ENCODE results near the genes AQP4 and CCDC178.

GRCh38 chr18:26865289-26866023 is at the start of gene AQP4:
TSS of gene AQP4 (minus strand) at chr18:26865707.
- RRBS = no CpG with 5 or more reads among the region's 8 CpGs

DNA sequence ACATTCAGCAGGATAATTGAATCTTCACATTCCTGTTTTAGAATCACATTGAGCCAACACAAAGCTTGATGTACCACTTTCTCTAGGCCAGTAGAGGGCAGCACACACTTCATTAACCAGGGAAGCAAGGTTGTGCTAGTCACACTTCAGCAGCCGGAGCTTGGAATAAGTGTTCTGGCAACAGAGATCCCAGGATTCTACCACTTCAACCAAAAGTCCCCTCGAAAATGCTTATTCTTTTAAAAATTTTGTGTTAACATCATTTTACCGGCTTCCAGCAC is 420.2 kb upstream of the CHST9 start:
- RRBS = 3% methylated on average over 2 of the region's 3 CpGs

GRCh38 chr18:29660732-29661123 is 1381.8 kb downstream of the DSC3 start:
- RRBS = no CpG with 5 or more reads among the region's 2 CpGs

- RRBS = no CpG with 5 or more reads among the region's 5 CpGs
Measured at GRCh38 chr18:30992148-30992804, 50.3 kb downstream of the DSC3 start.

GRCh38 chr18:31255731-31256281 is 62.2 kb upstream of the DSG1 start:
- RRBS = no CpG with 5 or more reads among the region's 2 CpGs

DNA sequence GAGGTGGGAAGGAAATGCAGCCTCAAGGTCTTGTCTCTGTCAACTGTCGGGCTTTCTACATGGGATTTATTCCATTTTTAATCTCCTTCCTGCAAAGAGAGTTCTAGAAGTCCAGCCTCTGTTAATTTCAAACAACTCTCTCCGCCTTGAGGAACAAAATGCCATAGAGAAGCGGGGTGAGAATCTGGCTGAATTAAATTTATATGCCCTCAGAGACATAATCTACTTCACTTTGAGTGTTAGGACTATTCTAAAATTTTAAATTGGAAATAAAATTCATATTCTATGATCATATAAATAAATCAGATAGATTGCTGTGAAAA is 360 bp downstream of the DSG4 start:
- RRBS = no CpG with 5 or more reads among the region's 3 CpGs

- RRBS = no CpG with 5 or more reads among the region's 5 CpGs
Measured at GRCh38 chr18:31520596-31521336, 22.8 kb downstream of the DSG2 start.

GRCh38 chr18:31680919-31681242 is 3.5 kb downstream of the B4GALT6 start:
- RRBS = no CpG with 5 or more reads among the region's 2 CpGs

DNA sequence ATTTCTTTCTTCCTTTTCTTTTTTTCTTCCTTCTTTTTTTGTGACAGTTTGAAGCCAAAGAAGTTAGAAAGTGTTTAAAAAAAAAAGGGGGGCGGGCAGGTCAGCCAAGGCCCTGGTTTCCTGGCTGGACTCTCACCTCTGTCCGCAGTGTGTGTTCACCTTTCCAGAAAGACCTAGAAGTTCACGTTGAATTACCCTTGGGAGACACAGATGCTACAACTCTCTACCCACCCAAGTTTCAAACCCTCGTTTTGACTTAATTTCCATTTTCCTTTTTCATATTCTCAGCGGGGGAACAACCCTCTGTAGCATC is 19.9 kb downstream of the MEP1B start:
- RRBS = no CpG with 5 or more reads among the region's 5 CpGs

DNA sequence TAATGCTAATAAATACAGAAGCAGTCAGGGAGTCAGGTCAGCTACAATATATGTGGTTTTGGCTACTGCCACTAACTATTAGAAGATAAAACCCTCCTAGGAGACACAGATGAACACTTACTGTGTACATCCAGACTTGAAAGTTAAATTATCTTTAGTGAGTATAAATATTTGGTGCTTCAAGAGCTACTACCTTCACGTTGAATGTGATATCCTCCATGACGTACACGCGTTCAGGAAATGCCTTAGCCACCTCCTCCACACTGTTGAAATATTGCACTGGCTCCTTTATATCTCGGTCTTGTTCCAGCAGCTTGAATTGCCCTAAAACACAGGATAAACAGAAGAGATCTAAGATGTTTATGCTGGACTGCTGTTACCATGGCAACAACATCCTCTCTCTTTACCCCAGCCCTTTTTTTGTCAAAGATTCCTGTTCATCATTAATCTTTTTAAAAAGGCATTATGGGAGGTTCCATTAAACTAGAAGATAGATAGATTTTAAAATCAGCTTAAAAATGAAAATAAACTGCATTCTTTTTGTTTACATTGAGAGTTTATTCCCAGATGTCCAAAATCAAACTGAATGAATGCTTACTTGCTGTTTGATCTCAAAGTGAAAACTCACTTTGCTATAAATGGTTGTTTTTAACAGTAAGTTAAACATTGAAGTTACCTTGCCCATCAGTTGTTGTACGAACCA is 120.3 kb downstream of the MEP1B start:
- RRBS = no CpG with 5 or more reads among the region's 6 CpGs

DNA sequence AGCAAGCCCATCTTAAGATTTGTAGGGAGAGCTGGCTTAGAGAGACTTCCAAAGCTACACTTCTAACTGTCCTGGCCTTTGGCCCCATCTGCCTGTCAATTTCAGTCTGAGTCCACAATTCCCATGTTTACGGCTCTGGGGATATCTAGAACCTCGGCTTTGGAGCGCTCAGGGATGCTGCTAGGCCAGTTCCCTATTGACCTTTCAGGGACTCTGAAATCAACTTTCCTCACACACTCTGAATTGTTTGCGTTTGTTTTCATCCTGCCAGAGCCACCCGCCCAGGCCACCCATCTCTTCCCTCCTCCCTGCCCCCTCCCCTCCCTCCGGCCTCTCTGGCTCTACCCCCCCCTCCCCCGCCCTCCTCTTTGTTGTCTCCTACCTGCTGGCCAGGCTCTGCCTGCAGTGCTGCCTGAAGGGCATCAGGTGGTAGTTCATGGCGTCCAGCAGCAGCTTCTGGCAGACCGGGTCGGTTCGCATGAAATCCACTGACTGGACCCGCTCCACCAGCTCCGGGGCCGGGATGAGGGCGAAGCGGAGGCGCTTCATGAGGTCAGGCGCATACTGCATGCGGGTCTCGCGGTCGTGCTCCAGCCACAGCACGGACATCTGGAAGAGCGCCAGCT is 3.4 kb downstream of the KLHL14 start:
- RRBS = 24% methylated on average over 5 of the region's 24 CpGs

- RRBS = no CpG with 5 or more reads among the region's 2 CpGs
Measured at GRCh38 chr18:32776480-32776996, 3.7 kb upstream of the KLHL14 start.

DNA sequence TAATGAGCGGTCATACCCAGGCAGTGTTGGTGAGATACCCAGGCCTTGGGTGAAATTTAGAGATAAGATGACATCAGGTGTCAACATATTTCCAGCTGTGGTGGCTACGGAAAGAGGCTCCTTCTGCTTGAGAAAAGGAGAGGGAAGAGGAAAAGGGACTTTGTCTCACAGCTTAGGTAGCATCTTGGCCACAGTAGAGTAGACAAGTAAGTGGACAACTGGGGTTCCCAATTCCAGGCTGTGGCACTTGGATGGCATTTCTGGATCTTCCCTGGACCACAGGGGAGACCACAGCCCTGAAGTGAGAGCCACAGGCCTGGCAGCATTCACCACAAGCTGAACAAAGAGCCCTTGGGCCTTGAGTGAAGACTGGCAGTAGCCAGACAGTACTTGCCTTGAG is 226.0 kb upstream of the KLHL14 start:
- RRBS = no CpG with 5 or more reads among the region's 2 CpGs

GRCh38 chr18:33248402-33248654 is 192.2 kb downstream of the CCDC178 start:
- RRBS = no CpG with 5 or more reads among the region's 2 CpGs

GRCh38 chr18:33440127-33441242 is at the start of gene CCDC178:
TSS of gene CCDC178 (minus strand) at chr18:33440721.
- RRBS = under 1% methylated on average over 34 of the region's 79 CpGs

DNA sequence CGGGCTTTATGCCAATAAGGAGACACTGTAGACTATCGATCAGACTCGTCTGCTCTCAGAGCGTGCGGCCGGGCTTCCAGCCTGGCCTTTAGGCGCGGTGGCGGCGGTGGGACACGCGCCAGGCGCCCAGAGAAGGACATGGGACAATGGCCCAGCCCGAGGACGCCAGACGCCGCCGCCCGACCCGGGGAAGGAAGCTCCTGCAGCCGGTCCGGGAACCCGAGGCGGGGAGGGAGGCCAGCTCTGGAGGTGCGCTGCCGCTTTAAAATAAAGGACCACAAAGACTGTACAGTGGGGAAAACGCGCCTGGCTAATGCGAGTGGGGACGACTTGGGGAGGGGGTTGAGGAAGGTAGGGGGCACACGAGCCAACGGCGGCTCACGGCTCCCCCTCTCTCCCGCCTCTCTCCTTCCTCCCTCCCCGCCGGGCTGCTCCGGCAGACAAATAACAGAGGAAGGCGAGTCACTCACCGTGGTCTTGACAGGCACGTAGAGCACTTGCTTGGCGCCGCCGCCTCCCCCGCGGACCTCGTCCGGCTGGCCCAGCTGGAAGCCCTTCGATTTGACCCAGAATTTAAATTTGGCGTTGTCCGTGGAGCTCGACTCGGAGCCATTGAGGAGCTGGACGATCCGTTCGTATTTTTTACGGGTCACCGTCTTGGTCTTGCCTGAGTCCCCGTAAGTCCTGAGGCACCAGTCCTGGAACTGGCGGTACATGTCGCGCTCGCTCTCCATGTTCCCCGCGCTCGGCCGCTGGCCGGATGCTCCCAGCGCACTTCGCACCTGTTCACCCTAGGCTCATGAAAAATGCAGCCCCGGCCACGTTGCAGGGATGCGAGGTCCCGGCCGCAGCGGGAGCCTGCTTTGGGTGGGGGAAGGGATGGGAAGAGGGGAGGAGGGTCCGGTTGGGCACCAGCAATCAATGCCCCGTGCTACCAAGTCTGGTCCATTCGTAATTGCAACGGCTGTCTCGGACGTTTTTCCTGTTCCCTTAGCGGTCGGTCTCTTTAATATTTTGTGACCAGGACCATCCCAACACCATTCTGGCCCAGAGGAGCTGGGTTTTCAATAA is 1.9 kb downstream of the NOL4 start:
- RRBS = 3% methylated on average over 23 of the region's 84 CpGs

DNA sequence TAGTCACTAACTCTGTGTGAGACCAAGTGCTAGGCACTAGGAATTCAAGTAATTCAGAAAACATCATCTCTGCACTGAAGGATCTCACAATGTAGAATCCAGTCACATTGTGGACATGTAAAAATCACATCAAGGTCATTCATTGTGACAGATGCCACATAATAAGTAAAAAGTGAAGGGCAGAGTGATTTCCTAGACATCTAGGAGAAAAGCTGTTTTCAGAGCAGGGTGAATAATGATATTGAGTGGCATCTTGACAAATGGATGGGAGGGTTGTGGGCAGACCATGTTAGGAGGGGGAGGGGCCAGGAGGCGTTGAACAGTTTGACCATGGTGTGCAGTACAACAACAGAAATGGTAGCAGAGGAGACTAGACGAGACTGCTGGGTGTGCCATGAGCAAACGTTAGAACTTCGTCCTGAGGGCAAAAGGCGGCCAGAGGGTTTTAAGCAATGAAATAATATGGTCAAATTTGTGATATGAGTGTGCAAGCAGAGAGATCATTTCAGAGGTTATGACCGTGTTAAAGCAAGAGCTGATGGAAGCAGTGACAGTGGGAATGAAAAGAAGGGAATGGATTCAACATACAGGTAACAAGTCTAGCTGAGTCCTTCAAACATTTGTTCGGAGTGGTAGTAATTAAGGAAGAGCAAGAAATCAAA is 93.9 kb downstream of the DTNA start:
- RRBS = no CpG with 5 or more reads among the region's 7 CpGs

- RRBS = no CpG with 5 or more reads among the region's 11 CpGs
Measured at GRCh38 chr18:34976091-34976656, 65.0 kb upstream of the MAPRE2 start.

DNA sequence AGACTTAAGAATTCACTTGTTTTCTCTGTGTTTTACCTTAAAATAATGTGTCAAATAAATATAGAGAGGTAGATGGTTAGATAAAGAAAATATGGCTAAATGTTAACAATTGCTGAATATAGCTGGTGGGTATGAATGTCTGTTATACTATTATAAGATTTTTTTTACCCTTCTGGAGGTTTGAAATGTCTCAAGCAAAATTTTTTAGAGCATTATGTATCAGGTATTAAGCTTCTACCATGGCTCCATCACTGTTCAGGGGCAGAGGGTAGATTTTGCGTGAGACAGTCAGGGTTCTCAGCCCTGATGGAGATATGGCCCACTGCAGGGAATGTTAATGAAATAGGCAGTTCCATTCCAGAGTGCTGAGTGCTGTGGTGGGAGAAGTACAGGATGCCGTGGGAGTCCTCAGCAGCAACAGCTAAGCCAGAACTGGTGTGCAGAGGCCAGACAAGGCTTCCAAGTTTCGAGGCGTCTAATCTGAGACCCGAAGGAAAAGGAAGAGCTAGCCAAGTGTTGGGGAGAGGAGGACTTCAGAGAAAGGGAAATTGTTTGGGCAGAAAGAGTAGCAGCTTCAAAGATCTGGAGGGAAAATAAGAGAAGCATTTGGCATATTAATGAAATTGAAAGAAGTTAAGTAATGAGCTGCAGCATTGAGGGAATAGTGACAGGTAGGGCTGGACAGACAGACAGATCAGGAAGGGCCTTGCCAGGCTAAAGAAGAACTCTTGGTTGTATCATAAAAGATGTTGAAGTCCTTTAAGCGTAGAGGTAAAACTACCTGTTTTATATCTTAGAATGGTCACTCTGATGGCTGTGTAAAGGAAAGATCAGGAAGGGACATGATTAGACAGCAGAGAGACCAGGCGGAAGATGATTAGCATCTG is 30.2 kb upstream of the MAPRE2 start:
- RRBS = no CpG with 5 or more reads among the region's 7 CpGs

DNA sequence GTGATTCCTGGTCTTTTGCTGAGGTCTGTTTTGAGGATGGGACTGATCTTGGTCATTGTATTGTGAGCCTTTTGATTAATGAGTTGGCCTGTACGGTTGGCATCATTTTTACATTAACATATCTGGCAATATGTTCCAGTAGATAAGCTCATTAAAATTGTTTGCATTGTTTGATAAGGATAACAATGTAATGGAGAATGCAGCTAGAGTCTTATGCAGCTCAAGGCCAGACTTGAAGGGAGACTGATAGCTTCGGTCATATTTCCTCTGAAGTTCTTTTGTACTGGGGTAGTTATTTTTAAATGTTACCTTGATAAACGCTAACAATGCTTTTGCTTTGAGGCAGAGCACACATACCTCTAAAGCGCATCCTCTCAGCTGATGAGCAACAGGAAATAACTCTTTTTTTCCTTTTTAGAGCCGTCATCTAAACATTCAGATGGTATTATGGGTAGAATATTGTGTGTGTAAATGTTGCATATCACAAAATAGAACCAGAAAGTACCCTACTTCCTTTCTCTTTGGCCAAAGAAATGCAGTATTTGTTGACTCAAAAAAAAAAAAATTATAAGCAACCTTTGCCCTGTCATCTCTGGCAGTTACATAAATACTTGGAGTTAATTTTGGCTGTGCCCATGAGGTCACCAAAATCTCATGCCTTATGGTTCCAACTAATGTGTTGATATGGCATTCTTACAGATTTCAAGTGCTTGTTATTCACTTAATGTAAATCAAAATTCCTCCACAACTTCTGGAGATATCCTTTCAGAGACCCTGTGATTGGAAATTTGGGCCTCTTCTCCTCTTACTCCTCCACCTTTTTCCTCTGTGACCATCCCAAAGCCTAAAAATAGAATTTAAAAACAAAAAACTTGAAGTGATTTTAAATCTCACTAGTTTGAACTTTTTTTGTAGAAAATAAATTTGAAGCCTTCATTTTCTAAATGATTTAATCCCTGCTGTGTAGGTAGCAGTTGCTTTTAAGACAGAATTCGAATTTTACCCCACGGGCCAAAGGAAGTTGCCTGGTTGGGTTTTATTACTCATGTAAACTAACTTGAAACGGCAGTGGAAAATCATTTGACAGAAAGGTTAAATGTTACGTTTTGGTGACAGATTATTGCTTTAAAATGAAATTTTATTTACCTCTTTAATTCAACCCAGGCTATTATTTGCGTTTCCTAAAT is 1.6 kb downstream of the MAPRE2 start:
- RRBS = no CpG with 5 or more reads among the region's 10 CpGs